ENCODE results near the genes ZFAND4, NPY4R, GPRIN2, SYT15B, LRRC18 and WASHC2A.

DNA sequence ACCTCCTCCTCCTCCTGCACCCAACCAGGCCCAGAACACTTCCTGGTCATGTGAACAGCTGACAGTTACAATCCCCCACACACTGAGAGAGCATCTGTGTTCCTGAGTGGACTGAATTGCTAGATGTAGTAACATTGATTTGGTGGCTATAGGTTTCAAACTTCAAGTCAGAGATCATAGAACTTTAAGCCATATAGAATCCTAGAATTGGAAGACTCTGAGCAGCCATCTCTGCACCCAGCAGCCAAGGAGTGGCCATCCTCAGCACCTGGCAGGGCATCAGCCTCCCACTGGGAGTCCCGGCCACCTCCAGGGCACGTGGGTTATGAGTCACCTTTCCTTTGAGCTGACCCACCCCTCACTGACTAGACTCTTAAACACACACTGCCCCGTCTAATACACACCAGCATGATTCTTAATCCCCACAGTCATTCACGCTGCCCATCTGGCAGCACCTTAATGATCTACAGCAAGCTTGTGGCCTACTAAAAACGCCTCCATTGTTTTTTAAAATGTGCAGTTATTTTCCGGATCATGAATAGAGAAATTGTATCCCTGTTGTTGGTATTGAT, 52.1 kb downstream of the ALOX5 start:
- PRO-cap = no peak

DNA sequence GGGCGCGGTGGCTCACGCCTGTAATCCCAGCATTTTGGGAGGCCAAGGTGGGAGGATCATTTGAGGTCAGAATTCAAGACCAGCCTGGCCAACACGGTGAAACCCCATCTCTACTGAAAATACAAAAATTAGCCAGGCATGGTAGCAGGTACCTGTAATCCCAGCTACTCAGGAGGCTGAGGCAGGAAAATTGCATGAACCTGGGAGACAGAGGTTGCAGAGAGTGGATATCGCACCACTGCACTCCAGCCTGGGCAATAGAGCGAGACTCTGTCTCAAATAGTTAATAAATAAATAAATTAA, 72.5 kb downstream of the ALOX5 start:
- PRO-cap = no peak

DNA sequence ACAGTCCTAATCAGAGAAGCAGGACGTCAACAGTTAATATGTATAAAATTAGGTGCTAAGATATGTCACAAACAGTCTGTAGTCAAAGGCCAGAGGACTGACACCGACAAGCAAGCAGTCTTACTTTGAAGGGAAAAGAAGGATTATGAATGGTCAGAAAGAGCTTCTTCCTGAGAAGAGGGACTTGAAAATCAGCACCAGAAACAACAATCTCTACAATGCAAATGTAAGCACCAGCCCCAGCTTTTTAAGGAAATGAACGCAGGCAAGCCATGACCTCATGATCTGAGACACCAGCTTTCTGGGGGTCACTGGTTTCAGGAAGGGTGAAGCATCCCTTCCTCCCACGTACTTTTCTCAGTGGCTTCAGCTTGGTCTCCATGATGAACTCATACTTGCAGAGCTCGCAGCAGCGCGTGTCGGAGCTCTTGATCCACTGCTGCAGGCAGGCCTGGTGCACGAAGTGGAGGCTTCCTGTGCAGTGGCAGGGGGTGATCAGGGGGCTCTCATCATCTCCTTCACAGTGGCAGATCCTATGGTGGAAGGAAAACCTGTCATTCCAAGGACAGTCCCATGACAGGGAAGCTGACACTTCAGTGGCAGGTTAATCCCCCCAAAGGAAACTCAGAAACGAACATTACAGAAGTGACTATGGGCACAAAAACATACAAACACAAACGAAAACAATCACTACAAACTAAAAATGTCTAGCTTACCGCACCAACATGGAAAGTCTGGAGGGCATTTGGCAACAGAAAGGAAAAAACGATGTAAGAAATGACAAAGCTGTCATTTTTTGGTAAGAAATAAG, 74.1 kb downstream of the MARCHF8 start:
- PRO-cap = bidirectional peak, plus-strand start at position 314 of the sequence, minus-strand start at position 217 of the sequence

DNA sequence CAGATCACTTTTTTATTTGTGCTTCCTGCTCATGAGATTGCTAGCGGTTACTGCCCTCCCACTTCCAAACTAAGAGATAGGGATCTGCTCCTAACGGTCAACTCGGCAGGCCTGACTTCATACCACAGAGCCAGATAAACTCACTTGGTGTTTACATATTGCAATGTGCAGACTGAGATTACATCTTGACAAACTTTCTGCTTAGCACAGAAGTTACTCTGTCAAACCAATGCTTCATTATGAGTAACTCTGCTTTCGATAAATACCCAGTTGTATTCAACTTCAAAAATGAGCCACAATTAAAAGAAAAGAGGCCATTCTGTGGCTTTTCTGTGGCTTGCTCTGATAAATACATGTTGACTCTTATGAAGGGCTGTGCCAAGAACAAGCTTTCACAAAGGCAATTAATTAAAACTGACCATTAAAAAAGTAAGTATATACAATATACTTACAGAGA, 64.5 kb downstream of the MARCHF8 start:
- PRO-cap = no peak

DNA sequence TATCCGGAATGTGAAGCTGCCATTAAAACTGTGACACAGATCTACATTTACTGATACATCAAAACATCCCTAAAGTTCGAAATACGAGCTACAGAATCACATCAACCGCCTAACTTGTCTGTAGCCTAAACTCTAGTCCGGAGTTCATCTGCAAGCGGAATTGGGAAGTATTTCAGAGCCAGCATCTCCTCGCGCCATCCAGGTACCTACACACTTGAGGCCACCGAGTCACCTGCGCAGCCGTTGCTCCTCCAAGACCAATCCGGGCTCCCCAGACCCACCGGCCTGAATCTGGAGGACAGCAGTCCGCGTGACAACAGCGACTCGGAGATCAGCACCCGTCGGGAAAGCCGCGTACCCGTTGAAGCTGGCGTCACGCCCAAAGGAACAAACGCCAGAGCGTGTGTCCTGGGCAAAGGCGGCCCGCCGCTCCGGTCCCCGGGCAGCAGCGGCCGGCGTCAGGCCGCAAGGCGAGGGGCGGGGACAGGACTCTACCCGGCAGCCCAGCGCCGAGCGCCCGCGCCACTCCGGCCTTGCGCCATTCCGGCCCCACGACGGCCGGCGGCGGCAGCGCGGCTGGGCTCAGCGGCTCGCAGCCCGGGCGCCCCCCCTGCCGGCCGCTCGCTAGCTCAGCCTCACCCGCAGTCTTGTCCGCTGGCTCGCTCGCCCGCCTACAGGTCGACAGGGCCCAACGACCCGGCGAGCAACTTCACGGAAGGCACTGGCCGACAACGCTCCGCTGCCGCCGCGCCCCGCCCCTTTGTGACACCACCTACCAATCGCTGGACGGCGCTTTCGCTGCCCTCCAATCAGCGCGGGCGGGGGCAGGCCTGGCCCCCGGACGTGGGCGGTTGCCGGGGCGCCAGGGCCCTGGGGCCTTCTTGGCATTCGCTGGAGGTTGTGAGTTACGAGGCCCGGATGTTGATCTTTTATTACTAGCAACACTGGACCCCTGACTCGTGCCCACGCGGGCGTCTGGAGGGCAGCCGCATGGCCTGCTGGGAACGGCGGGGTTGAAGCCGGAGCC, at the start of gene ZFAND4:
ZFAND4 (minus strand) TSS at position 733 of the 1,027 bp plus-strand sequence.
- PRO-cap = bidirectional peak, plus-strand start at position 541 of the sequence, minus-strand start at position 545 of the sequence; bidirectional peak, plus-strand start at position 894 of the sequence, minus-strand start at position 711 of the sequence

- PRO-cap = no peak
Measured at GRCh38 chr10:45871430-45872179, 24.3 kb upstream of the AGAP4 start.

GRCh38 chr10:45971457-45971663, 929 bp upstream of the TIMM23 start:
- PRO-cap = no peak

- PRO-cap = no peak
Measured at GRCh38 chr10:46091468-46091890, 45.4 kb upstream of the MSMB start.

DNA sequence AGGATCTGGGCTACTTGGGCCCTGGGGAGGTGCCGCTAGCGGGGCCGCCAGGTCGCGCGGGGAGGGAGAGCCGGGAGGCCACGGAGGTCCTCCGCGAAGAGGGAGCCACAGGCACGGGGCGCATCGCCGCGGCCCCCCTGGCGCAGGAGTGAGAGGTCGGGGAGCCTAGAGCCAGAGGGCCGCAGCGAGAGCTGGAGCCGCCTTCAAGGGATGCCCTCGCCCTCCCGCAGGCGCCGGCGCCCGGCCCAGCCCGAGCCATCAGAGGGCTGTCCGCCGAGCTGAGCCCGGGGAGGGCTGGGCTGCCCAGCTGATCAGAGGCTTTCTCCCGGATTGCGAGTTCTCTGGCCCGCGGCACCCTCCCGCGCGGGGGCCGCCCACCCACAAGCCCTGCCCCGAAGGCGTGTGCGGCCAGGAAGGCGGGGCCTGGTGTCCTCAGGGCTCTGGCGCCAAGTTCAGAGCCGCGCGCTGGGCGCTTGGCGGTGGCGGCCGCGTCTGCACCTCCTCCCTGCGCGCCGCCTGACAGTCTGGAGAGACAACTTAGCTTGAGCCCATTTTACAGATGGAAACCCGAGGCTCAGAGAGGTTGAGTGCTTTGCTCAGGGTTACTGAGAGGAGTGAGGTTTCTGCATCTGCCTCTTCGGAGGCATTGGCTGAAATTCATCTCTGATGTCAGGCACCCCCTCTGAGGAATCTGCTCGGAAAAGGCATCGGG, 3.9 kb upstream of the ANTXRL start:
- PRO-cap = unidirectional peak, minus-strand start at position 332 of the sequence; unidirectional peak, minus-strand start at position 343 of the sequence

DNA sequence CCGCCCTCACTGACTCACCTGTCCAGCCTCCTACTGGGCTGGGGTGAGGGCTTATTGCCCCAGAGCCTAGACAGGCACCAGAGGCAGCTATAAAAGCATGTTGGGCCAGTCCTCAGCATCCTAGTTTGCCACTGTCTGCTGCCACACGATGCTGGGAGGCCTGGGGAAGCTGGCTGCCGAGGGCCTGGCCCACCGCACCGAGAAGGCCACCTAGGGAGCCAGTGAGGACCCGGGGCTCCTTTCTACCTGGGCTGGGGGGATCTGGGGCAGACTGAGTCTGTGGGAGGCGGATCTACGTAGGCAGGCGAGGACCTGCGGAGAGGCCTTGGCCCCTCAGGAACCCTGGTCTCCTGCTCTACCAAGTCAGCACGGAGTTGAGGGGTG, 6.6 kb upstream of the ANXA8L1 start:
- PRO-cap = no peak

DNA sequence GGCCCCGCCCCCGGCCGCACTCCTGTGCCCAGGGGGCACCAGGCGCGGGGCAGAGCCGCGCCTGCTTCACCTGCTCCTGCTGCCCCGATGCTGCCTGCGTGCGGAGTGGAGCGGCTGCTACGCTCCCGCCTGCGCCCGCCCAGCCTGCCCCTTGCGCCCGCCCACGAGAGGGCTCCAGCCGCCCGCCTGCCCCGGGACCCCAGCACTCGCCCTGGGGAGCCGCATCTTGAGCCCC, at the start of gene NPY4R:
NPY4R (minus strand) TSS at position 107 of the 235 bp plus-strand sequence.
- PRO-cap = no peak

- PRO-cap = no peak
Measured at GRCh38 chr10:46556069-46556907, at the start of gene GPRIN2. Gene GPRIN2, minus strand, starts transcription at chr10:46556658.

GRCh38 chr10:47763038-47763609, at the start of gene SYT15B:
Gene SYT15B, minus strand, starts transcription at chr10:47763592.
- PRO-cap = no peak

DNA sequence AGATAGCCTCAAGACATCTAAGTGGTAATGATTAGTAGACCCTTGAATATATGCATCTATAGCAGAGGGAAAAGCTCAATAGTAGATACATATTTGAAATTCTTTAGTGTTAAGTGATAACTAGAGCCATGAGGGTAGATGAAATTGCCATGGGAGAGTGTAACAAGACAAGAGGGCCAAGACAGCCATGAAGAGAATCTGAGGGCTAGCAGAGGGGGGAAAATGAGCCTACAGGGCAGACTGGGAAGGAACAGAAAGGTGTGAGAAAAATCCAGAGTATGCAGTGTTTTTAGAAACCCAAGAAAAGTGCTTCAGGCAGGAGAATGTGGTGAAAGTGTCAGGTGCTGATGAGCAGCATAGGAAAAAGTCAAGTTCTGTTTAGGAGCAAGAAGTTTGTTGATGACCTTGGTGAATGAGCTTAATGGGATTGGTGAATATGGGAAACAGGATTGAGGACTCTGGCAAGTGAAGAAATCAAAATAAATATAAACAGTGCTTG, 63.0 kb downstream of the MAPK8 start:
- PRO-cap = no peak

DNA sequence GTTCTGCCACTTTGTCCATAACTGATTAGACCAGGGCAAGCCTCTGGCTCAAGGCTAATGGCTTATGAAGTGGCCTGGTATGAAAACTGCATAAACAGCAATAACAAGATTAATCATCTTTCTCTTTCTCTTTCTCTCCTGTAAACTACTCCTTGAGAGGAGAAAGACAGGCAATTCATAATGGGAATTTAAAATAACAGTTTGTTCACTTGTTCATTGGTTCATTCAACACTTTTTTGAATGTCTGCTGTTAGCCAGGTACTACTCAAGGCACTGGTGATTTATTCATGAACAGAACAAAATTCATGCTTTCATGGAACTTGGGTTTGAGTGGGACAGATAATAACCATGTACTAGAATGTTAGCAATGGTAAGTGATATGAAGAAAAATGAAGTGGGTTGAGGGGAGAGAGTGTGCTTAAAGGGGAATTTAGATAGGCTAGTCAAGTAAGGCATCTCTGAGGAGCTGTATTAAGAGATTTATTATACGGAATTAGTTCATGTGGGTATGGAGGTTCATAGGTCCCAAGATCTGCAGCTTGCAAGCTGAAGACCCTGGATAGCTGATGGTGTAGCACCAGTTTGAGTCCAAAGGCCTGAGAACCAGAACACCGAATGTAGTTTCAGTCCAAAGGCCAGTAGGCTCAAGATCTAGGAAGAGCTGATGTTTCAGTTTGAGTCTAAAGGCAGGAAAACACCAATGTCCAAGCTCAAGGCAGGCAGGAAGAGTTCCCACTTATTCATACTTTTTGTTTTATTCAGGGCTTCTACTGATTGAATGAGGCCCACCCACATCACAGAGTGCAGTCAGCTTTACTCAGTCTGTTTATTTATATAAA, 83.2 kb downstream of the MAPK8 start:
- PRO-cap = no peak

- PRO-cap = no peak
Measured at GRCh38 chr10:48476304-48476967, 128.4 kb downstream of the ARHGAP22 start.

GRCh38 chr10:48939523-48940257, at the start of gene LRRC18:
Gene LRRC18, minus strand, starts transcription at chr10:48939840.
- PRO-cap = no peak

GRCh38 chr10:49008653-49009615, 69.3 kb upstream of the LRRC18 start:
- PRO-cap = no peak

- PRO-cap = no peak
Measured at GRCh38 chr10:49496073-49496382, 42.9 kb downstream of the ERCC6 start.

- PRO-cap = bidirectional peak, plus-strand start at chr10:50067954, minus-strand start at chr10:50067866
Measured at GRCh38 chr10:50067567-50068677, at the start of gene WASHC2A. Gene WASHC2A, plus strand, starts transcription at chr10:50067954.

Data from pulmonary lymph node (tissue), 1 donor.